HT-29 (cell line): ENCODE results near the gene UGT8.

- RAMPAGE, long total RNA: no peak
These were observed 64.7 kb upstream of the ENPEP start for GRCh38 chr4:110410922-110412040.

GRCh38 chr4:110620639-110621064 lies 2.2 kb downstream of the PITX2 start:
- RAMPAGE, long total RNA: no peak

DNA sequence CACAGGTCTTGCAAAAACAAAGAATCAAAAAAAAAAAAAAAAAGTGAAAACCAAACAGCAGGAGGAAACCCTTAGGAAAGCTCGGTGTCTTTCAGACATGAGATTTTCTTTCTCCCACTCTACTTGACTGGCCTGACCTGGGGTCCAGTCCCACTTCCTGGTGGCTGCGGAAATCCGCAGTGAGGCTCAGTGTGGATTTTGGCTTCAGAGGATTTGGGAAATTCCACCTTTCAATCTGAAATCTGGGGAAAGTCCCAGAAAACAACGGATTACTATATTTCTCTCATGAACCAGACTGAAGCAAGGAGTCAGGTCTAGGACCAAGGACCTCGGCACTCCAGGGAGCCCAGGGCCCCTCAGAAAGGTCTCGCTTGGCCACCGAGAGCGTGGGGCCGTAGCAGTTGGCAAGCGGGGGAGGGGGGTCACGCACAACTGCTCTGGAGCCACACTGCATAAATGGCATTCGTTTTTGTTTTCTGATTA lies 794 bp downstream of the TIFA start:
- RAMPAGE, long total RNA: no peak

GRCh38 chr4:112315346-112315885 lies 18.2 kb downstream of the ALPK1 start:
- RAMPAGE, long total RNA: no peak

- RAMPAGE, long total RNA: no peak
These were observed 64.1 kb downstream of the ALPK1 start for GRCh38 chr4:112360970-112361959.

DNA sequence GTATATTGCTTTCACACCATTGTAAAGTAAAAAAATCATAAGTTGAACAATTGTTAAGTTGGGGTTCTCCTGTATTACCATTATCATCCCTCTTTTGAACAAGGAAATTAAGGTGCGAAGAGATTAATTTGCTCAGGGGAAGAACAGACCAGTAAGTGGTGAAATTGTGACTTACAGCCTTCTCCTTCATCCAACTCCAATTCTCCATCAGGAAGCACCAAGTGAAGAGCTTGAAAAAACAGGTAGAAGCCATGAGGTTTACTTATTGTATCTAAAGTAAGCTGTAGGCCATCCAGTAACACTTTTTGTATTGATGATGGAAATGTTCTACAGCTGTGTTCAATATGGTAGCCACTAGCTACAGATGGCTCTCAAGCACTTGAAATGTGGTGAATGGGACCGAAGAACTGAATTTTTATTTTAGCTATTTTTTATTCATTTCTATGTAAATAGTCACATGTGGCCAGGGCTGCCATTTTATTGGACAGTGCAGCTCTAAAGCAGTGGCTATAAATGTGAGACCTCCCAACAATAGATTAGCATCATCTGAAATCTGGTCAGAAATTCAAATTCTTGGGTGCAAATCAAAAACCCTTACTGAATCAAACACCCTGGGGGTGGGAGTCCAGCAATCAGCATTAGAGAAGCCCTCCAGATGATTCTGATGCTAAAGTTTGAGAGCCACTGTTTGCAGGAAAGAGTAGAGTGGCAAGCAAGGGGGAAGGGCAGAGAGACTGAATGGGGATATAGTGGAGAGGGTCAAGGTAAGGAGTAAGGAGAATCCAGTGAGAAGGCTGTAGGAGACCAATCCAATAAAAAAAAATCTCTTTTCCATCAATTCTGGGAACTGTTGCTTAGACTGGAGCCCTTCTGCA lies 87.1 kb downstream of the ALPK1 start:
- RAMPAGE, long total RNA: no peak

DNA sequence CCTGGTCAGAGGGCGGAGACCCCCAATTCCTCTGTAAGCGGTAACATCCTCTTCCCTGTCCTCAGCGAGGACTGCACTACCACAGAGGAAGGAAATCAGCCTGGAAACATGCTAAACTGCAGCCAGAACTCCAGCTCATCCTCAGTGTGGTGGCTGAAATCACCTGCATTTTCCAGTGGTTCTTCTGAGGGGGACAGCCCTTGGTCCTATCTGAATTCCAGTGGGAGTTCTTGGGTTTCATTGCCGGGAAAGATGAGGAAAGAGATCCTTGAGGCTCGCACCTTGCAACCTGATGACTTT lies 83.8 kb downstream of the NEUROG2 start:
- RAMPAGE, long total RNA: no peak

- RAMPAGE, long total RNA: no peak
These were observed 69.4 kb downstream of the LARP7 start for GRCh38 chr4:112705912-112707254.

GRCh38 chr4:113146656-113147444 lies 97.4 kb downstream of the ANK2 start:
- RAMPAGE, long total RNA: no peak

- RAMPAGE, long total RNA: no peak
These were observed 98.2 kb downstream of the ANK2 start for GRCh38 chr4:113147519-113148199.

DNA sequence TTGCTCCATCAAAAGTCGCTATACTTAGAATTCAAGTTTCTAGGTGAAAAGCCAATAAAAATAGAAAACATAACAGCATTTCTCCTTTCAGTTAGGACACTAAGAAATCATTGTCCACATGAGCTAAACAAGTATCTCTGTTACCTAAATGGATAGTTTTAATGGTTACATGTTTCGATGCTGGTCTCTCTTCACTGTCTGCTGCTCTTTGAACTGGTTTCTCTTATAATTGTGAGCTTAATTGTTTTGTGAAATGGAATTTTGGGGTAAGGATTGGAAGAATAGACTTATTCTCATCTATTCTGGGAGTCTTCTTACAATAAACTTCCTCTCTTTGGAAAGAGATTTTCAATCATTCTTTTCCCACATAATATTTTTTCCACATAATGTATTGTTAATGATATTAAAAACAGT lies 246.2 kb downstream of the ANK2 start:
- RAMPAGE, long total RNA: no peak

DNA sequence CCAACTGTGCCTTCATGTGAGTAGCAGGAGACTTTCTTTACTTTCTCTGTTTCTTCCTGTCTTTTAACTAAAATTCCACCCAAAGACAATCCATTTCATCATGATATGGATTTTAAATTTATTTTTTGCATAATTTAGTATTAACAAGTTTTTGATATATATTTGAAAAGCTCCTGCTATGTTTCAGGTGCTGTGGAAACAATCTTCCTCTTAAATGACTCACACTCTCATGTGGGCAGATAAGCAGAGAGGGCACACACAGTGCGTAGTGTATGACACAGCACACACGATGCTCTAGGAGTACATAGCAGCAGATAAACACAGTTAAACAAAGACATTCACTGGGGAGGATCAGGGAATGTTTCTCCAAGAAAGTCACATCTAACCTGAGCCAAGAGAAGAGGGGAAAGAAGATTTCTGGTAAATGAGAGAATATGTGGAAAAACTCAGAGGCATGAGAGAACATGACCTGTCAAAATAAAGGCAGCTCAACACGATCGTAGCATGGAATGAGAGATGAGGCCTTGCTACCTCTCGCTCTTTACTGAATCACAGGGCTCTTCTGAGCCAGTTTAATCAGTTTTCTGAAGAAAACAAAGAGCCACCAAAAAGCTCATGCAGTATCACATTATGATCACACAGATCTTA lies 250.9 kb downstream of the ANK2 start:
- RAMPAGE, long total RNA: no peak

DNA sequence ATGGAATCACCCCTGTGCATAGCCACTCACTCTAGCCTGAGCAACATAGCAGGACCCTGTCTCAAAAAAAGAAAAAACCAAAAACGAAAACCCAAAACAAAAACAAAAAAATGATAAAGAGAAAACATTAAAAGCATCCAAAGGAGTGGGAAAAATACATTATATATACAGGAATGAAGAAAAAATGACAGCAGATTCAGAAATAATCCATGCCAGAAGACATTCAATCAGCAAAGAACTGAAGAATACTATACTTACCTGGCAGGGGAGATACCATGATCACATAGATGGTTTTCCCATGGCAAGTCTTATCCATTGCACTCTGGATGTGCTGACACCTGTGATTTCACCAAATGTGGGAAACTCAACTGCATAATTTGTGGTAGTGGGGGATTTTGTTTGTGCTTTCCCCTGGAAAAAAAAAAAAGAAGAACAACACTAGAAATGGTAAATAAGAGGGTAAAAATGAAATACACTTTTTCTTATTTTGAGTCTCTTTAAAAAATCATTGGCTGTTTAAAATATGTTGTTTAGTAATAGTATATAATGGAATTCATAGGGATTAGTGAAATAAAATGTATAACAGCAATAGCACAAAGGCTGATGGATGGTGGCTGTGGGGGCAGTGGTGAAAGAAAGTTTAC lies 341.3 kb downstream of the CAMK2D start:
- RAMPAGE, long total RNA: no peak

DNA sequence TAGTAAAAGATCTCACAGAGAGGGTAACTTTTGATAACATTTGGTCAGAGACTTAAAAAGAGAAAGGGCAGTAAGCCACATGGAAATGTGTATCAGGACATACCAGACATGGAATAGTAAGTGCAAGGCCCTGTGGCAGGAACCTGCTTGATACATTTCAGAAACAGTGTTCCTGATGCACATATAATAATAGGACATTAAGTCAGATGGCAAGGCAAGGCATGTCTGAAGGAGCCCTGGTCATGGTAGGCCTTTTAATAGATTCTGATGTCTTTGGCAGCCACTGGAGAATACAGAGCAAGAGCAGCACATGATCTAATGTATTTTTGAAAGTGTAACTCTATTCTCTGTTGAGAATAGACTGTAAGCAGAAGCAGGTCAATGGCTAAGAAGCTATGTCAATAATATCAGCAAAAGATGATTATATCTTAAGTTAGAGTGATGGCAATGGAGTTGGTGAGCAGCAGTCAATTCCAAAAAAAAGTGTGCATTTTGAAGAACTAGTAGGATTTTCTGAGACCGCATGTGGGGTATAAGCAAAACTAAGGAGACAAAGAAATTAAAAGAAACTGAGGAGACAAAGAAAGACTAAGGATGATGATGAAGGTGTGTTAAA lies 279.6 kb downstream of the CAMK2D start:
- RAMPAGE, long total RNA: no peak

- RAMPAGE, long total RNA: no peak
These were observed 196.7 kb downstream of the CAMK2D start for GRCh38 chr4:113564833-113565274.

- RAMPAGE, long total RNA: no peak
These were observed 78.4 kb downstream of the CAMK2D start for GRCh38 chr4:113682988-113683625.

DNA sequence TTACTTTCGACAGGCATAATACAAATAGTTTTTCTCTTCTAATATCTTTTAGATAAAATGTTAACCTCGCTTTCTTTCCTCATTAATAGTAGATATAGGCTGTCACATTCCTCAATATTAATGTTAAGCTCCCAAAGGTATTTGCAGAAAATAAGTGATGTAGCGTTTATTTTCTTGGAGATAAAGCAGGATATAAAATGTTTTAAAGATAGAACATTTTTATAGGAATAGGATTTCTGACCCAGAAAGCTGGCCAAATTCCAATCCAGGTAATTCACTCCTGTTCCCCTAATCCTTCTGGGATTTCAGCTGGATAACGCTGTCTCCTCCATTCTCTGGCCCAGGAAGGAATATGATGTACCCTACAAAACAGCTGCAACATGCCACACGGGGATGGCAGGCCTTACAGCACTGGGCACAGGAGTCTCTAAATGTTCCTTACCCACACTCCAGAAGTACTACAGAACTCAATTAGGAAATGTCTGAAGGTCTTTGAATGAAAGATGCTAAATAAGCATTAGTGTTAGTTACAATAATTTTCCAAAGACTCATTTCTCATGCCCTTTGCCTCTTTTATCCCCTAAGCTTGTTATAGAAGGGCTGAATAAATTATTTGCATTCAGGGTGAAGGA lies 15.9 kb downstream of the CAMK2D start:
- RAMPAGE, long total RNA: no peak

GRCh38 chr4:113758454-113759021 lies 3.0 kb downstream of the CAMK2D start:
- RAMPAGE, long total RNA: no peak

DNA sequence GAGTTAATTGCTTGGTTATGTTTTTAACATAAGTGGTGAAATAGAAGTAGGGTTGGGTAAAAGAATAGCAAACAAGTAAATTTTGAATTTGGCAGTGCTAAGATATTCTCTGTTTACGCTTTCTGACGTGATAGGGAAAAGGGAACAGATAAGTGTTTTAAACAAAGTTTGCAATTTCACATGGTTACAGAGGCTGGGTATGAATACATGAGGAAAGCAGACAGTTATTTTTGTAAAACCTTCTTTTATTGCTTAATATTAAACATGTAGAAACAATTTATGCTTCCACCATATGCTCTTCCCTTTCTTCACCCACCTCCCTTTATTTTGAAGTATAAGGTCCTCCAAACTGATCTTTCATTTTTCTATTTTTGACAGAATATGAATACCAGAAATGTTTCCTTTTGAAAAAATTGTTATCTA lies 214.2 kb upstream of the ARSJ start:
- RAMPAGE, long total RNA: no peak

DNA sequence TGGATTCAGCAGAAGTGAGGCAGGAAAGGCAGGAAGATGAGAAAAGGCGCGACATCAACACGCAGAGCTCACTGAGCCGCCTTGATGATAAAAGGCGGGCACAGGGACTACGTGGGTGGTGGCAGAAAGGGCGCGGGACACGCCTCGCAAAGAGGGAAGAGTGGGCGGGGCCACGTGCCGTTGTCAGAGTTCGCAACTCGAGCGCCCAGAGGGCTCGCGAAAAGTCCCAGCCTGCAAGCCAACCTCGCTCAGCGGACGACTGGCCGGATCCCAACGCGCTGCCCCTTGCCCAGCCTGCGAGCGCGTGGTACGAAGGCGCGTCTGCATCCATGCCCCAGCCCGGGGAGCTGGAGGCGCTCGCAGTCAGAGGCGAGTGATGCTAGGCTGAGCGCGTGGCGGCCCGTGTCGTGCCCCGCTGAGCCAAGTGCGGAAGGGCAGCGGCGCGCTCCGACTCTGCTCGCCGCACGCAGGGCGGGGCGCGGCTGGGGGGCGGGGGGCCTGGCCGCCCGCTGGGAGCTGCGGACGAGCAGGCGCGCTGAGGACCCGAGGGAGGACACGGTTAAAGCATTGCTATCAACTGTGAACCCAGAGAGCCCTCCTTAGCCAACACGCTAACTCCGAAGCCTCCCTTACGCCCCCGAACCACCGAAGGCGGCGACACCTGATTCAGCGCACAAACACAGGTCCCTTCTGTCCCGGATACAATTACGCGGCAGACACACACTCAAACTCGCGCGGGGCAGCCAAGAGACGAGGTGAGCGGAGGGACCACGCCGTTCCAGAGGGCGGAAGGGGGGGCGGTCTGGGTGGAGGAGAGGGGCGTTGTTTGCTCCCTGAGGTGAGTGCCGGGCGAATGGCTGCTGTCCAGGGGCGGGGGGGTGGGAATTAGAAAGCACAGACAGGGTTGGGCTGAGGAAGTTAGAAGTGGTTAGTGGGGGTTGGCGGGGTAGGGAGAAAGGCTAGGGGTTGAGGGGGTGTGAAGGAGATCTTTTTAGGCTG lies at the start of gene UGT8:
Gene UGT8 (plus strand): TSS at position 588 of the 999 bp plus-strand sequence.
- RAMPAGE, long total RNA: no peak